ENCODE results near the genes TOMM5, FRMPD1, SPATA31A1 and CNTNAP3B.

DNA sequence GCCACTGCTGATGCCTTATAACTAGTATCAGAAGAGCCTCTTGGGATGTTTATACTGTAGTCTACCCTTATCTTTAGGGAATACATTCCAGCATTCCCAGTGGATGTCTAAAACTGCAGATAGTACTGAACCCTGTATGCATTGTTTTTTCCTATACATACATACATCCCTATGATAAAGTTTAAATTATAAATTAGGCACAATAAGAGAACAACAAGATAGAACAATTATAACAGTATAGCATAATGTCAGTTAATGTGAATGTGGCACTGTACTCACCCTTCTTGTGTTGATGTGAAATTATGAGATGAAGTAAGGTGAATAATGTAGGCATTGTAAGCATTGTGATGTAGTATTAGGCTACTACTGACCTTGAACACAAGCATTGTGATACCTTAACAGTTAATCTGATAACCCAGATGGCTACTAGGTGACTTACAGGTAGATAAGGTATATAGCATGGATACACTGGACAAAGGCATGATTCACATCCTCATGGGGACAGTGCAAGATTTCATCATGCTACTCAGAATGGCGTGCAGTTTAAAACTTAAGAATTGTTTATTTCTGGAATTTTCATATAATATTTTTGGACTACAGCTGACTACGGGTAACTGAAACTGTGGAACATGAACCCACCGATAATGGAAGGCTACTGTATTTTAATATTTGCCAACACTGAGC, 134.7 kb downstream of the ZCCHC7 start:
- PRO-cap, result no peak

- PRO-cap, result no peak
Observed at GRCh38 chr9:37565277-37566005, 10.7 kb downstream of the FBXO10 start.

DNA sequence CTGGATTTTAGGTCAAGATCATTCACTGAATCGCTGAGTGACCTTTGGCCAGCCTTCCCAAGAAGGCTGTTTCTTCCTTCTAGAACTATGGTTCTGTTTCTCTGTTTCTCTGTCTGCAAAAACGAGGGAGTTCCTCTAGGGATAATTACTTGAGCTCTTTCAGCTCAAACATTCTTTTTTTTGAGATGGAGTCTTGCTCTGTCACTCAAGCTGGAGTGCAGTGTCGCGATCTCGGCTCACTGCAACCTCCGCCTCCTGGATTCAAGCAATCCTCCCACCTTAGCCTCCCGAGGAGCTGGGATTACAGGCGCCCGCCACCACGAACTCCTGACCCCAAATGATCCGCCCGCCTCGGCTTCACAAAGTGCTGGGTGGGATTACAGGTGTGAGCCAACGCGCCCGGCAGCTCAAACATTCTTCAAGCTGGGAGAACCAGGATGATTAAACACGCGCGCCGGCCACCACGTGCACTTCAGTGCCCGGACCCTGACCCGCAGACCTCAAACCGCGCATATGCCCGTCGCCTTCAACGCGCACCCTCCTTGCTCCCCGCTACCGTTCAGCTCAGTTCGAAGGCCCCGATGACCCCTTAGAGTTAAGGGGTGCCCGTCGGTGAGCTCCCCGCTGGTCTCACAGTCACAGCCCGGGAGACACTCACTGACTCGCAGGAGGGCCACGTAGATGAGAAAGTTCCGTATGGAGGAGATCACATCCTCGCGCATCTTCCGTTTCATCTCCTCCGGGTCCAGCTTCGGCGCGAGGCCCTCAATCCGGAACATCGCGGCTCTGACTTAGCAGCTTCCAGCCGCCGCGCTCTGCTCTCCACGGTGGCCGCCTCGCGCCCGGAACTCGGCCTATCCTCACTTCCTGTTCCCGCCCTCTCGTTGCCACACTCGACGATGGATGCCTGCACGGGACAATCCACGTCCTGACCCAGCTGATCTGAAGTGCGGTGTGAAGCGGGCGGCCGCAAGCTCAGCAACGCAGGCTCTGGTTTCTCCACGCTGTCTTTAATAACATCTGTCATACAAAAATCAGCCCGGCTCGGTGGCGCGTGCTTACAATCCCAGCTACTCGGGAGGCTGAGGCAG, at the start of gene TOMM5:
Gene TOMM5, minus strand, starts transcription at position 844 of the 1,091 bp plus-strand sequence.
- PRO-cap, result bidirectional peak, plus-strand start at position 892 of the sequence, minus-strand start at position 844 of the sequence

GRCh38 chr9:37650547-37651666, at the start of gene FRMPD1:
Gene FRMPD1, plus strand, starts transcription at chr9:37650954.
- PRO-cap, result no peak

DNA sequence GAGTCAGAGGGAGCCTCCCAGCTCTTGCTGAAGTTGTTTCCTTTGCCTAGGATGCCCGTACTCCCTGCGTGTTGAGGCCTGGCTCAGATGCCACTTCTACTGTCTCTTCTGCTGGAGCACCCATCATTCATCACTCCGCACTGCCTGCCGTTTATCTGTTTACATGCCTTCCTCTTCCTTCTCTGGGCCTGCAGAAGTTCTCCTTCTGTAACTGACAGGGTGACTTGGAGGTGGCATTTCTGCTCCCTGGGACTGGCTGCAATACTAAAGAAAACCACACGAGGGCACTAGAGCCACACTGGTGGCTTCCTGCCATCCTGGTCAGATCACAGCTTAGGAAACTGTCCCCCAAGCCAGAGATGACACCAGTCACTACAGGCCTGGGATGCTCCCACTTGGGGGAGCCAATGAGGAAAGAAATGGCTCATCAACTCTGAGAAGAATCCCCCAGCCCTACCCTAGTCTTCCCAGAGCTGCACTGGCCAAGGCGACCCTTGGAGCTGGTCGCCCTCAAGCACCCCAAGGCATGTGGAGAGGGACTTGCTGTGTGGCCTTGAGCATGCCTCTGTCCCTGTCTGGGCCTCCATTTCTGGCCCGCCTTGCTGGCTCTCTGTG, 9.7 kb upstream of the SLC25A51 start:
- PRO-cap, result no peak

GRCh38 chr9:38038399-38039260, 30.4 kb downstream of the SHB start:
- PRO-cap, result no peak

- PRO-cap, result no peak
Observed at GRCh38 chr9:38058069-38058639, 10.9 kb downstream of the SHB start.

DNA sequence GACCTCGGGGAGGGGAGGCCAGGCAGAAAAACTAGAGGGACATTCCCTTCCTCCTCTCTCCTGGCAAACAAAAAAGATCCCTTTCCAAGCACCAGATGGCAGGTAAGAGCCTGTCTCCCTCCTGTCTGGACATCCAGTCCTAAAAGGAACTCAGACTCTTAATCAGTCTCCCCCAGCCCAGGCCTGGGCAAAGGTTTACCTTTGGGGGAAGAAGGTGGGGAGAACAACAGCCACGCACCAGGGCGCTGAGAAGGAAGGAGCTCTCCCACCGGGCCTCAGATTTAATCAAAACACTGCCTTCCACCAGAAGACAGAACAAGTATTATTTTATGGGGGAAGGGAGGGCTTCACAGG, 2.4 kb downstream of the SHB start:
- PRO-cap, result no peak

- PRO-cap, result no peak
Observed at GRCh38 chr9:38073292-38073722, 4.3 kb upstream of the SHB start.

GRCh38 chr9:38388851-38389656, 3.4 kb upstream of the ALDH1B1 start:
- PRO-cap, result no peak

GRCh38 chr9:38687998-38688371, 31.9 kb downstream of the FAM240B start:
- PRO-cap, result no peak

DNA sequence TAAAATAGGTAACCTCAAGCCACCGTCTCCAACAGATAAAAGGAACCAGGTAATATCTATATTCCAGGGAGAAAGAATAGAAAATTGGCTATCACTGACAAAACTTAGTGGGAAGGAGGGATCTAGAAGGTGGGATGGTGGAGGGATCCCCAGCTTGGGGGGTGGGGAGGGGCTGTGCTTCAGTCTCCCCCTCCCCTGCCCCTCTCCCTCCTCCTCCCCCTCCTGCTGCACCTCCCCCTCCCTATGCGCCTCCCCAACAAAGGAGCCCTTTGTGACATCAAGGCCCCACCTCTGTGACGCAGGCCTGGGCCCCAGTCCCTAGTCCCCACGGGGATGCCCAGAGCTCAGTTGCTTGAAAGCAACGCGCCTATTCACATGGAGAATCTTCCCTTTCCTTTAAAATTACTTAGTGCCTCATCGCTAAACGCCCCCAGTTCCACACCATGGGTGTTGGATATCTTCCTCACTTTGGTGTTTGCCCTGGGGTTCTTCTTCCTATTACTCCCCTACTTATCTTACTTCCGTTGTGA, at the start of gene SPATA31A1:
Gene SPATA31A1, plus strand, starts transcription at position 314 of the 530 bp plus-strand sequence.
- PRO-cap, result no peak

- PRO-cap, result no peak
Observed at GRCh38 chr9:40107349-40107577, 751.8 kb downstream of the SPATA31A1 start.

DNA sequence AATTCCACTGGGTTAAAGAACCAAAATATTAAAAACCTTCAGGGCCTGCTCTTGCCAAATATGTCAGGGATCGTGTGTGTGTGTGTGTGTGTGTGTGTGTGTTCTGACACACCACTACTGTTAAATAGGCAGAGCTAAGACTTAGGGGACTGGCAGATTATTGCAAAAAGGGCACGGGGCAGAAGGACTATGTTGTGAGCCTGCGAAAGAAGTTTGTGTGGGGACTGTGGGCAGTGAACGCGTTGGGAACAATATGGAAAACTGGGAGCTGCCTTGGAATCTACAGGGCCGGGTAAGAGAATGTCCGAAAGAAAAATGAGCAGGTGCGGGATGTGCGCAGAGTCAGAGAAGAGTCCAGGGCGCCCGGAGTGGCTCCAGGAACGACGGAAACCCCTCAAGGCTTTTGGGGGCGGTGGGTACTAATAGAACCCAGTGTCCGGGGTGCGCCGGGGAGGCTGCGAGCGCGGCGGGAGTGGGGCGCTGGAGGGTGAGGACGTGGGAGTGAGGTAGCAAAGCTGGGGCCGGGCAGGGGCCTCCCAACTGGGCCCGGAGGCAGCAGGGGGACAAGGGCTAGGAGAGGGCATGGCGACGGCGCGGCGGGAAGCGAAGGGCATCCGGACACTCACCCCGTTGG, 54.8 kb downstream of the FOXD4L6 start:
- PRO-cap, result no peak

- PRO-cap, result no peak
Observed at GRCh38 chr9:41234761-41235582, 45.9 kb upstream of the ZNG1F start.

- PRO-cap, result no peak
Observed at GRCh38 chr9:42128833-42129554, at the start of gene CNTNAP3B. Gene CNTNAP3B, minus strand, starts transcription at chr9:42129426.

GRCh38 chr9:61667701-61668021, 477.8 kb downstream of the SPATA31A7 start:
- PRO-cap, result no peak

- PRO-cap, result no peak
Observed at GRCh38 chr9:62830956-62831227, 1641.1 kb downstream of the SPATA31A7 start.

DNA sequence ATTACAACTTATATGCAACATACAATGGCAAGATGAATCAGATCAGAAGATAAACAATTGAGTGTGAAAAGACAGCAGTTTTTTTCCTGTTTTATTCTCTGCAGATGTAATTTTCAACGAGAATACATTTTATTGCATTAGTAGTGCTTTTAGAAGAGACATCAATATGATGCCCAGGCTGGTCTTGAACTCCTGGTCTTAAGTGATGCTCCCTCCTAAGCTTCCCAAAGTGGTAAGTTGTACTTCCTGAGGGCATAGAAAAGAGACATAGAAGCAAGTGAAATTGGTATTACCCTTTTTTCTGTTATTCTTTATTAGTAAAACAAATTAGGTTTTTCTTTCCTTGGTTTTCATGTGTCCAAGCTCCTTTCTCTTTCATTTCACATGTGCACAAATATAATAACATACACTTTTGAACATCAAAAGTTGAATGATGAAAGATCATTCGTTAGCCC, 1759.3 kb downstream of the SPATA31A7 start:
- PRO-cap, result no peak

DNA sequence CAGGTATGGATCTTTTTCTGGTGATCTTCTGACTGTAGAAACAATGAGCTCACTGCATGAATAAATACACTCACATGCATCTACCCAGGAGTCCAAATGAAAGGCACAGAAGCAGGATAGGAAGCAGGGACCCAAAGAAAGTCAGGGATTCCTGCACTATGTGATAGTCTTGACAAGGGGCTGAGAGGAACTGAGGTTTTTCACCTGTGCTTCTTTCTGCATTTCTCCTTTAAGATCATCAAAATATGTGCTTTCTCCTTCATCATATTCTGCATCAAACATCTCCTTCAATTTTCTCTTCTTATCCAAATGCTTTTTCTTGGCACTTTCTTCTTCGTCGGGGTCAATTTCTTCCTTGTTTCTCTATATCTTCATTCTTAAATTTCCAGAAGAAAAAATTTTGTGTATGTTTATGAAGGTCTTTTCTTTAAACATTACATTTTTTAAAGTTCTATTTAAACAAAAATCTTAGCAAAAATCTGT, 1906.0 kb downstream of the FOXD4L5 start:
- PRO-cap, result no peak

All from aorta (tissue), 1 donor.